ENCODE measurements around the gene RIF1.

- PRO-cap: unidirectional peak, plus-strand start at chr2:151409915
Measured at GRCh38 chr2:151409524-151410652, at the start of gene RIF1. TSS of gene RIF1 (plus strand) at chr2:151409902.

DNA sequence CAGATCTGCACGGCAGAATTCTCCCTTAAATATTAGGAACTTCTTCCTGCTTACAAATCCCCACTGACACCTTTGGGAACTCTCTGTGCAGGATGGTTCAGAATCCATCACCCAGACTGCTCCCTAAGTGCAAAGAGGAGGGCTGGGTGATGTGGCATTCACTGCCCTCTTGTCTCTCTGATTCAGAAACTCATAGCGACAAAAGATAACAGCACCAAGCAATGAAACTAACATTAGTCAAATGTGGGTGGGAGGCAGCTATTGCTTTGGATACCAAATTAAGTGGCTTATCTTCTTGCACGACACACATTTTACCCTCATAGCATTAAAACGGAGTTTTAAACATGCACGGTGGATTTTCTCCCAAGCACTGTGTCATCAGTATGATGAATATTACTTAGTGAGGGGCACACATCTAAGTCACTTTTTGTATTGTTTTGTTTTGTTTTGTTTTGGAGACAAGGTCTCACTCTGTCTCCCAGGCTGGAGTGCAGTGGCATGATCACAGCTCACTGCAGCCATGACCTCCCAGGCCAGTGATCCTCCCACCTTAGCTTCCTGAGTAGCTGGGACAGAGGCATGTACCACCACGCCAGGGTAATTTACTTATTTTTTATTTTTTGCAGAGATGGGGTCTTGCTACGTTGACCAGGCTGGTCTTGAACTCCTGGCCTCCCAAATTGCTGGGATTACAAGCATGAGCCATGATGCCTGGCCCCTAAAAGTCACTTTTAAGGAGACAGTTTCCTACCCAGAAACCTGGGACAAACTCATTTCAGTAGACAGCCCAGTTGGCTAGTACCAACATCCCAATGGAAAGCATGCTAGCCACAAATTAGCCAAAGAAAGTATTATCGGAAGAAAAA lies 41.0 kb upstream of the NEB start:
- PRO-cap: no peak

DNA sequence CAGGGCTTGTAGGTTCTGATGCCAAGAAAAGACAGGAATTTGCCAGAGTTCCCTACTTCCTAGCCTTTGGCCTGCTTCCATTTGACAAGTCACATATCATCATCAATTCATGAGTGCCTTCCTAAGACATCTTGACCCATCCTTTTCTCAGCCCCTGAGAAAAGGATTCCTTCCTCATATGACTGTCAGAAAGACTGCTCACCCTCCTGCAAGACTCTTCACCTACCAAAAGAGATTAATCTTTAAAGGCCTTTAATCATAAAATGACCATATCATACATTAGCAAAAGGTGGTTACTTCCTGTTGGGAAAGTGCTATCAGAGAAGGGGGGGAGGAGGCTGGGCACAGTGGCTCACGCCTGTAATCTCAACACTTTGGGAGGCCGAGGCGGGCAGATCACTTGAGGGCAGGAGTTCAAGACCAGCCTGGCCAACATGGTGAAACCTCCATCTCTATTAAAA lies 3.3 kb downstream of the STAM2 start:
- PRO-cap: no peak

GRCh38 chr2:152200473-152201323 lies 25.1 kb upstream of the STAM2 start:
- PRO-cap: no peak

- PRO-cap: no peak
Measured at GRCh38 chr2:152337691-152338179, 2.8 kb downstream of the FMNL2 start.

DNA sequence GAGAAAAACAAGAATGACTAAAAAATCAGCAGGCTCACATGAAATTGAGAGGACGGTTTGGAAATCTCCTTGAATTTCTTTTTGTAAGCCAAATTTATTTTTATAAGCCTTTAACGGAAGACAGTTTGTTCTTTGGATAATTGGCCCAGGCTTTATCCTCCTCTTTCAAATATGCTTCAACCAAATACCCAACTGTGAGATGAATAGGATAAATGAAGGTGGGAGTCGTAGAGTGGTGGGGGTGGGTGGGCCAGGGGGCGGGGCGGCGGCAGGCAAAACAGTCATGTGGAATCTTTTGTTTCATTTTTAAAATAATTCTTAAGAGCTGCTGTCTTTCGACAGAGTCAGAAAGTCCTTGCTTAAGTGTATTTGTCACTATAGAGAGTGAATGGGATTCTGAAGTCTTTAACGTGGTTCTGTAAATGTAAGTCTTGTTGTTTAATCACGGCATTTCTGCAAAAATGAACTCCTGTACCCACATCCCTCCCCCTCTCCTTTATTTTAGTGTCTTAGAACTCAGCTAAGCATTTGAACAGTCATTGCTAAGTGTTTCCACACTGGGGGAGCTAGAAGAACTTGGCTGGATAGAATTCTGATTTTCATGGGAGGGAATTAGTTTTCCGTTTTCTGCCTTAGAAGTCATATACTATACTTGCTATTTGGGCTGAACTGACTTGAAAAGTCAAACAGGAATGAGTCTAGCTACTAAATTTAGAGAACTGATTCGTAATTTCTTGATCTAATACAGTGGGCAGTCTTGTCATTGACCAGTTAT lies 60.9 kb downstream of the FMNL2 start:
- PRO-cap: no peak

- PRO-cap: no peak
Measured at GRCh38 chr2:152534786-152535225, 182.5 kb downstream of the PRPF40A start.

DNA sequence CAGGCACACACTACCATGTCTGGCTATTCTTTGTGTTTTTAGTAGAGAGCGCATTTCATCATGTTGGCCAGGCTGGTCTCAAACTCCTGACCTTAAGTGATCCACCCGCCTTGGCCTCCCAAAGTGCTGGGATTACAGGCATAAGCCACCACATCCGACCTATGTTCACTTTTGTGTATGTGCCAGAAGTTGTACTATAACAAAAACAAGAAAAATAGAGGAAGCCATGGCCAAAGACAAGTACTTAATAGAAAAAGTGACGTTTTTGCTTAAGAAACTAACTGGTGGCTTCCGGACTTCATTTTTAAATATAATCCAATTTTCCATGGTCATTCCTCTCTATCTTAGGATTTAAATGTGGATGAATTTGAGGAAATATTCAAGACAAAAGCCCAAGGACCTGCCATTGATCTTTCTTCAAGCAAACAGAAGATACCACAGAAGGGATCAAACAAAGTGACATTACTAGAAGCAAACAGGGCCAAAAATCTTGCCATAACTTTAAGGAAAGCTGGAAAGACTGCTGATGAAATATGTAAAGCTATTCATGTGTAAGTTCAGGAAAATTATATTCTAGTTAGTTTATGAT lies 91.0 kb downstream of the PRPF40A start:
- PRO-cap: no peak

GRCh38 chr2:152665967-152666734 lies 51.1 kb downstream of the PRPF40A start:
- PRO-cap: no peak

GRCh38 chr2:153059734-153059933 lies 341.2 kb downstream of the ARL6IP6 start:
- PRO-cap: no peak

GRCh38 chr2:154462594-154463141 lies 235.8 kb upstream of the KCNJ3 start:
- PRO-cap: no peak

DNA sequence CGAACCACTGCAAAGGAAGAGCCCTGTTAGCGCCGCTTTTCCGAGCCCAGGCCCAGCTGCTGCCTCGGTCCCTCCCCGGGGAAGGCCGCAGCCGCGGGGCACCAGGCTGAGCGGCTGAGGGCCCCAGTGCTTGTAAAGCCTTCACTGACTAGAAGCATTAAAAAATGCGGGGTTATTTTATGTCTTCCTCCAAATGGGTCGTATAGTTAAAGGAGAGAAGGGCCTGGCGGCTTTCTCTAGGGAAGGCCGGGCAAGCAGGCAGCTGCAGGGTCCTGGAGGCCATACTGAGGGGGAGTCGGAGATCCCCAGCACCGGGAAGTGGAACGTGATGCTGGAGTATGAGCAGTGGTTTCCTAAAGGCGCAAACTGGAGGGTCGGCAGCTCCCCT lies 4.5 kb downstream of the NR4A2 start:
- PRO-cap: no peak

GRCh38 chr2:156405341-156405956 lies 30.7 kb upstream of the GPD2 start:
- PRO-cap: no peak

DNA sequence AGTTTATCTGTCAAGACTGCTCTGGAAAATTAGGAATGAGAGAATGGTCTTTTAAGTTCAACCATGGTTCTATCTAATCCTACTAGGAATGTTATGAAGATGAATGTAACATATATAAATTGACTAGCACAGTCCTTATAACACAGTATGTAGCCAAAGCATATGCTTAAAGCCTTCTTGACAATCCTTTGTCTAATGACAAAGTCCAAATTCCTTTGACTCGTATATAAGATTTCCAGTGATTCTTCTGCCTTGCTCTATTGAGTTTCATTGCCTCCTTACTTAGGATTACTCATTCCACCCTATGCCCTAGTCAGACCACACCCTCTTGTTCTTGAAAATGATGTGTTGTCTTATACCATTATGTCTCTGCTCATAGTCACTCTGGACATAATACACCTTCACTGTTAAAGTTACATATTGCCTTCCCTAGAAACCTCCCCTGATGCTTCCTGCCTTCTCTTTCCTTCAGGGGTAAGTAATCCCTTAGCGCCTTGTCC lies 19.1 kb downstream of the GPD2 start:
- PRO-cap: no peak

DNA sequence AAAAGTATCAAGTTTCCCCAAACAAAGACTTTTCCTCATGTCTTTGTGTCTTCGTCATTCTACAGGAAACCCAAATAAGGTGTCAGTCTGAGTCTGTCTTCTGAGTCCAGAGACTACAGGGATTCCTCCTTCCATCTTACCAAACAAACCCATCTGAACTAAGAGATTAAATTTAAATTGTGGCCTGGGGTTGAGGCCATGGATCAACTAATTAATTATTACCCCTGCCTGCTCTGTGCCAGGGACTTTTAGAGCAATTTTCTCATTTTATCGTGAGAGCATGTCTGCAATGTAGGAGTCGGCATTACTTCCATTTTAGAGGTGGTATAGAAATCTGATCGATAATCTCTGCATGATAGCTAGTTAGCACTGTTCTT lies 74.4 kb upstream of the GALNT5 start:
- PRO-cap: no peak

GRCh38 chr2:157784220-157784942 lies 91.7 kb downstream of the ACVR1 start:
- PRO-cap: unidirectional peak, plus-strand start at chr2:157784621

- PRO-cap: no peak
Measured at GRCh38 chr2:157836548-157836817, 39.6 kb downstream of the ACVR1 start.

- PRO-cap: no peak
Measured at GRCh38 chr2:157839552-157840115, 36.5 kb downstream of the ACVR1 start.

DNA sequence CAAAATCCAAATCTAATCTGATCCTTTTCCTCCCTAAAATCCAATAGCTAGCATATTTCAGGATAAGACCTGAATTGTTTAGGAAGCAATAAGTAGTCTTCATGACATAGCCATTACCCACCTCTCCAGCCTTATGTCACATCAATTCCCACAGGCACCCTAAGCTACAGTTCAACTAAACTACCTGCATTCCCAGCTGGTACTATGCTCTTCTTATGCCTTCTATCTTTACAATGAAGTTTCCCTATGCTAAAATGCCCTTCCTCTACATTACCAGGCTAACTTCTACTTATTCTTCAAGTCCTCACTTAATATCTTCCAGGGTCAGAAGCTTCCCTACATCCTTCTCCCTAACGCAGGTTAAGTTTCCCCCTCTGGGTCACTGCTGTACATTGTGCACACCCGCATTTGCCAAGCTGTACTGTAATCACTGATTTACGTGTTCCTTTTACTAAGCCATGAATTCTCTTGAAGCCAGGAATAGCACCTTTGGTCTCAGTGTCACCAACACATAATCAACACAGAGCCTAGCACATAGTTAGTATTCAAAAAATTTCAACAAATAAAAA lies 22.4 kb downstream of the ACVR1 start:
- PRO-cap: no peak

GRCh38 chr2:157873812-157874582 lies 2.1 kb downstream of the ACVR1 start:
- PRO-cap: no peak

Data from left cardiac atrium (tissue), 1 donor.